ENCODE data around the gene CNR1.

- PRO-cap = no peak
- RAMPAGE, long total RNA, 4 experiments = no peak in any of the 4 experiments
Measured at GRCh38 chr6:87260795-87261297, 61.5 kb upstream of the SMIM8 start.

- PRO-cap = no peak
- RAMPAGE, long total RNA, 4 experiments = no peak in any of the 4 experiments
Measured at GRCh38 chr6:87573962-87574895, 15.6 kb downstream of the RARS2 start.

GRCh38 chr6:87825630-87826102 is 123.6 kb upstream of the AKIRIN2 start:
- PRO-cap = no peak
- RAMPAGE, long total RNA, 4 experiments = no peak in any of the 4 experiments

DNA sequence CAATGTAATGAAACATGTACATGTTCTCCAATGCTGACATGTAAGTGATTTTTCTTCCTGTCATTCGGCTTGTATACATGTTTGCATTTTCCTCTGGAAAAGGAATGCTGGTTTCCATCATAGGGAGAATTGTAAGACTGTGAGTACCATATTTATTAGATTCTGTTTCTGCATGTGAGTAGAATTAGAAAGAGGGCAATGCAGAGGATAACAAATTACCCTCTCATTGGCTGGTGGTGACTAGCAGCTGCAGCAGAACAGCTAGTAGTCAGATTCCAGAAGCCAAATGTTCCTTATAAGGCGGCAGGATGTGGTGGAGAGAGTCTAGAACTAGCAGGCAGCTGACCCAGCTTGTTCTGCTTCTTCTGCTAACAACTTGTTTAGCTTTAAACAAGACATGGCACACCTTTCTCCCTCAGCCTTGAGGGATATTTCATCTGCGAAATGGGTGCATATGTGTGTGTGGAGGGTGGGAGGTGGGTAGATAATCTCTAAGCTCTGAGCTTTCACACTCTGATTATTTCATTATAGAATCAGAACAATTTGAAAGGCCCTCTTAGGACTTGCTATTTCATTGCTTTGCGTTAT is 132.7 kb upstream of the SPACA1 start:
- PRO-cap = no peak
- RAMPAGE, long total RNA, 4 experiments = no peak in any of the 4 experiments

- PRO-cap = bidirectional peak, plus-strand start at chr6:88166312, minus-strand start at chr6:88166347
- RAMPAGE, long total RNA, 4 experiments = no peak in any of the 4 experiments
Measured at GRCh38 chr6:88166143-88167141, at the start of gene CNR1. Gene CNR1 (minus strand): TSS chr6:88166347.

DNA sequence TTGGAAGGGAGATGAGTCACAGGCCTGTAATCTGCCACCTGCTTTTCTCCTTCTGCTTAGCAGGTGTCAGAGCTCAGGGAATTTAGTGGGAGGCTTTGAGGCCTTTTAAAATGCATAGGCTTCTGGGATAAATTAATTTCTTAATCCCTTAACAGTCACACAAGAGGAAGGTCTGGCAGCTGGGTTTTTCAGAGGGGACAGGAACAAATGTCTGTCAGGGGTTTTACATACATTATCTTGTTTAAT is 17.0 kb downstream of the GABRR2 start:
- PRO-cap = no peak
- RAMPAGE, long total RNA, 4 experiments = no peak in any of the 4 experiments

DNA sequence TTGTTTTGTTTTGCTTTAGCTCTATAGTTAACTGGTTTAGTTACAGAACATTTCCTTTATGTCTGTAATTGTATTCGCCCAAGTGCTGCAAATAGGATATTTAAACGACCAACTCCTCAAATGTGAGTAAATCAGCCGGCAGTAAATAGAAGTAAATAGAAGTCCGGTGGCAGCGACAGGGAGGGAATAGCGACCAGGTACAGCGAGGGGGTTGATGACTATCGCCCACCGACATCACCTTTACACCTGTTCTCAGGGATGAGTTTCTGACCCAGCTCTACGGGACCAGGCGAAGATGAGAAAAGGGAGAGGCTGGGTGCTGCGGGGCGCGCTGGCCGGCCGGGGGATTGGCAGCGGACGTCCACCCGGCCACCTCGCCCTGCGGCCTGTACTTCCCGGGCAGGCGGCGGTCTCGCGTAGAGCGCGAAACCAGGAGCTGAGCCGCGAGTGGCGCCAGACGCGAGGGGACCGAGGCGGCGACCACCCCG is 478 bp downstream of the UBE2J1 start:
- PRO-cap = bidirectional peak, plus-strand start at position 391 of the sequence, minus-strand start at position 297 of the sequence
- RAMPAGE, long total RNA, 4 experiments = no peak in any of the 4 experiments

GRCh38 chr6:89357023-89357992 is 4.8 kb upstream of the UBE2J1 start:
- PRO-cap = no peak
- RAMPAGE, long total RNA, 4 experiments = no peak in any of the 4 experiments

DNA sequence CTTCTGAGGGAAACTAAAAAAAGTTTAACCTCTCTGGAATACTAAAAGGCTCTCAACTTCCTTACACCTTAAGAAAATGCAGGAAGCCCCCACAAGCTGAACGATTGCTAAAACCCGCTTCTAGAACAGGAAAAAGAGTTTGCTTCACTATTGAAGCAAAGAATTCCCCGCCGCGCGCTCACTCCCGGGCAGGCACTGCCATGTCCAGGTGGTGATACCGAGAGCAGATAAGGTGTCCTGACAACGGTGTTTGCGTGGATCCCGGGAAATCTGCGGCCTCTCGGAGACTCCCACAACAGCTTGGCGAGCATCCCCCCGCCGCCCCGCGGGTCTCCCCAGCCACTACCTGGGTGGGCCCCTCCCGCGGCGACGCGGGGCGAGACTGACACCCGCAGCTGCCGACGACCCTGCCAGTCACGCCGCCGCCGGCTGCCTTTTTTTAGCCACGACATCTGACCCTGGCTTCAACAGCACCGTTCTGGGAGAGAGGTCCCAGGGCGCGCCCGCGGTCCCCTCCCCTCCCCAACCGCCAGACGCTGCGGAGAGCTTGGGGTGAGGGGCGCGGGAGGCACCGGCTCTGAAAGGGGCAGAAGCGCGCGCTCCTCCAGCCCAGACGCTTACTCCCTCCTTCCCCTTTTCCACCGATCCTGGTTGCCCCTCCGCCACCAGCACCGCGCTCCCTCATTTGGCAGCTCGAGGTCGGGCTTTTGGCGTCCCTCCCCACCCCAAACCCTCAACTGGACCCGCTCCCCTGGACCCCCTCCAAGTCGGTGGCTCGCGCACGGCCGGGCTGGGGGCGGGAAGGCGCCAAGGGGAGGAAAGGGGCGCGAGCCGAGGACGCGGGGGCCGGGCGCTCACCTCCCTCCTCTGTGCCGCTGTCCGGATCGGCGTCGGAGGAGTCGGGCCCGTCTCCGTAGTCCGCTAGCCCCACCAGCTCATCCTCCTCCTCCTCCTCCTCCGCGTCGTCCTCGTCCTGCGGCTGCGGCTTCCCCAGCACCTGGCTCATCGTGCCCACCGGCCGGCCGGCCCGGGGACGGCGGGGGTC is 763 bp downstream of the RRAGD start:
- PRO-cap = unidirectional peak, plus-strand start at position 532 of the sequence
- RAMPAGE, long total RNA, 4 experiments = no peak in any of the 4 experiments

GRCh38 chr6:89690656-89691030 is 52.1 kb upstream of the LYRM2 start:
- PRO-cap = no peak
- RAMPAGE, long total RNA, 4 experiments = no peak in any of the 4 experiments

GRCh38 chr6:90156718-90157364 is 139.8 kb downstream of the BACH2 start:
- PRO-cap = no peak
- RAMPAGE, long total RNA, 4 experiments = no peak in any of the 4 experiments

GRCh38 chr6:90271654-90272649 is 24.7 kb downstream of the BACH2 start:
- PRO-cap = no peak
- RAMPAGE, long total RNA, 4 experiments = no peak in any of the 4 experiments

GRCh38 chr6:90272650-90273303 is 23.9 kb downstream of the BACH2 start:
- PRO-cap = no peak
- RAMPAGE, long total RNA, 4 experiments = start-site peak on the minus strand in 1 of 4 experiments, at chr6:90272897-90273336 at its widest, 12 reads per replicate

- PRO-cap = no peak
- RAMPAGE, long total RNA, 4 experiments = no peak in any of the 4 experiments
Measured at GRCh38 chr6:90291460-90292076, 5.1 kb downstream of the BACH2 start.

DNA sequence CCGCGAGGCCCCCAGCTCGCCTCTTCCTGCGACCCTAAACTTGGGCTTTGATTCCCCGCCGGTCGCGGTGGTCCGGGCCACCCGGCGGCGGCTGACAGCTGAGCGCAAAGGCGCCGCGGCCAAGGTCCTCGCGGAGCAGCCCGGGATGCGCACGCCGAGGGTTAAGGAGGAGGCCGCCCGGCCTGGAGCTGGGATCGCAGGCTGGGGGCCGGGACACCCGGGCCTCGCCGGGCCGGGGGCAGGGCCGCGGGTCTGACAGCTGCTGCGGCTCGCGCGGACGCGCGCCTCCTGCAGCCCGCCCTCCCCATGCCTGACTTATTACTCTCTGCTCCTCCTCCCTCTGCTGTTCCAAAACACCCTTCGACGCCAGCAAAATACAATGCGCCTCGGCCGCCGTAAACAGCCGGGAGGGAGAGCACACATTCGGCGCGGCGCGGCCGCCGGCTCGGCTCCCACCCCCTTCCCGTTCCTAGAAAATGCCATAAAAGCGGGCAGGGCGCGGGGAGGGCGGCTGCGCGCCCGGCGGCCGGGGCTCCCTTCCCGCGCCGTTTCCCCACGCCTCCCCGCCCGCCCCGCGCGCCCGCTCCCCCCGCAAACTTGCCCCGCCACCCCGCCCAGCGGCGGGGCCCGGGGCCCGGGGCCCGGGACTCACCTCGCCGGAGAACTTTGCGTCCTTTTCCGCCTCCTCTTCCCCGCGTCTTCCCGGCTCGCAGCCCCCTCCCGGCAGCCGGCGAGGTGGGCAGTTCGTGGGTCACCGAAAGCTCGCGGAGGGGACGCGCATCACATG is 622 bp downstream of the BACH2 start:
- PRO-cap = bidirectional peak, plus-strand start at position 613 of the sequence, minus-strand start at position 551 of the sequence
- RAMPAGE, long total RNA, 4 experiments = no peak in any of the 4 experiments

DNA sequence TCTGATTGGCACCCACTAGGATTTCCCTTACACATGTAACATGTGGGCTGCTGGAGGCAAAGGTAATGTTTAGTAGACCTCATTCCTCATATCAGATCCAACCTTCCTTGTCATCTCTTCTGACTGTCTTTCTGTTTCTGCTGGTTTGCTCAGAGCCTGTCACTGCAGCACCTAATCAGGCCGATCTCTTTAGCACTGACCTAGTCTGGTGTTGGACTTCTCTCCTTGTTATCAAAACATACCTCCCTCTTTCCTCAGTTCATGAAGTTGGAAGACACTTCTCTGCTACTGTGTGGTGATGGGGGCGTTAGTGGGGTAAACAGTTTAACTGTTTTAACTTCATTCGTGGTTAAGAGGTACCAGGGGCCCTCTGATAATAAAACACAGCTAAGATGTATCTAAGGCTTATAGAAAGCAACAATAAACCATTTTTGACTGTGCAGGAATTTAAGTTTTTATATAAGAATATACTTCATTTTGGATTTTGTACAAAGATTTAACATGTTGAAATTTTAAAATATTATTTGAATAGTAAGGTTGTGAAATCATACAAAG is 54.6 kb upstream of the BACH2 start:
- PRO-cap = no peak
- RAMPAGE, long total RNA, 4 experiments = no peak in any of the 4 experiments

DNA sequence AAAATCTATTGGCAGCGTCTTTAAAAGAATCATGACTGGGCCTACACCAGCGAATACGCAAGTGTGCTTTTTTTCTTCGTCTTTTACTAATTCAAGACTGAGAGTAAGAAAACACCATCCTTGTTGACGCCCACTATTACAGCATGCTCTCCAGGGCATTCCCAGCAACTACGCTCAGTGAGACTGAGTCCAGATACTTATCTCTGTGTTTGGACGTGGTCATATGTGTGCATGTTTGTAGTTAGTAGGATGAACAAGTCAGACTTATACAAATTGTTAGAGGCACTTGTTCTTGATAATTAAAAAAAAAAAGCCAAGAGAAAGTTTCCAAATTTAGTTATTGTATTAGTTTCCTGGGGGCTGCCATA is 72.6 kb upstream of the BACH2 start:
- PRO-cap = no peak
- RAMPAGE, long total RNA, 4 experiments = no peak in any of the 4 experiments

GRCh38 chr6:91623754-91624099 is 1036.9 kb upstream of the MAP3K7 start:
- PRO-cap = no peak
- RAMPAGE, long total RNA, 4 experiments = no peak in any of the 4 experiments

GRCh38 chr6:92723514-92724129 is 695.7 kb downstream of the EPHA7 start:
- PRO-cap = no peak
- RAMPAGE, long total RNA, 4 experiments = no peak in any of the 4 experiments

- PRO-cap = no peak
- RAMPAGE, long total RNA, 4 experiments = no peak in any of the 4 experiments
Measured at GRCh38 chr6:95519081-95520054, 58.0 kb upstream of the MANEA start.